Right cardiac atrium (tissue), 1 donor: ENCODE measurements around a stretch of chr1.

DNA sequence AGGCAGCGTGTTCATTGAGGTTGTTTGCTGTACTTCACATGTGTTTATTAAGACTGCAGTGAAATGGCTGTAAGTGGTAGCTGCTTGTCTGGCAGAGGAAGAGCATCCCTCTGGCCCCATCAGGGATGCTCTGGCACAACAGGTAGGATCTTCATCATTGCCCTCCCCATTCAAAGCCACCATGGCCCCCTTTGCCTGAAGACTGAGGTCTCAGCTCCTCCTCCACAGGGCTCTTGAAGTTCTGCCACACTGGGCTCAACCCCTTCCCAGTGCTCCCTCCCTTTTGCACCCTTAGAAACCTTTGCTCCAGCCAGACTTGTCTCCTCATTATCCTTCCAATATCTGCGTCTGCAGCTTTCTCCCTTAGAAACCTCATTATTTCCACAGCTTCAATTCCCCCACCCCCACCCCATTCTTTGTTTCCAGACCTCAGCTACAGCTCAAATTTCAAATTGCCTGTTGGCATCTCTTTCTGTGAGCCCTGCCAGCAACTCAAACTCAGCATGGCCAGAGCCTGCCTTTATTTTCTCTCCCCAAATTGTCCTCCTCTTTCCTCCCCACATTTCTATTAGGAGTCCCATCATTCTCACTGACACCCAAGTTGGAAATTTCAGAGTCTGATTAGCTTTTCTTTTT lies 369.6 kb upstream of the USP24 start:
- PRO-cap: no peak

DNA sequence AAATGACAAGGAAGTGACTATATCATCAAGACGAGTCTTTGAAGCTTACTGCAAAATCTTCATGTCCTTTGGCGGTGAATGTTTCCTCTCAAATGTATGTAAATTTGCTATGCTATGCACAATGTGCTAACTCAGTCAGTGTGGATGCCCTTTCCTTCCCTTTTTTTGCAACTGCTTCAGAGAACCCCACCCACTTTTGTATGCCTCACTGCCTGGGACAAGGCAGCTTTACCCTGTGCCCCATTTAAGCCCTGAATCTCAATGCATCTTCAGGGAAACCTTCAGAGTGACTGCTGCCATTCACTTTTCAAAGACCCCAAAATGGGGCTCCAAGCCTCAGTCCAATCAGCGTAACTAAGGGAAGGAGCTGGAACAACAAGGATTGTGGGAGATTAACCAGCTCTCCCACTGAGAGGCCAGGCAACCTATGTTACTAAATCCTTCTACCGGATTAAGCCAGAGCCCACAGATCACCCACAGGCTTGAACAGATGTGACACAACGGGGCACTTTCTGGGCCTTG lies 154.5 kb downstream of the PLPP3 start:
- PRO-cap: no peak

DNA sequence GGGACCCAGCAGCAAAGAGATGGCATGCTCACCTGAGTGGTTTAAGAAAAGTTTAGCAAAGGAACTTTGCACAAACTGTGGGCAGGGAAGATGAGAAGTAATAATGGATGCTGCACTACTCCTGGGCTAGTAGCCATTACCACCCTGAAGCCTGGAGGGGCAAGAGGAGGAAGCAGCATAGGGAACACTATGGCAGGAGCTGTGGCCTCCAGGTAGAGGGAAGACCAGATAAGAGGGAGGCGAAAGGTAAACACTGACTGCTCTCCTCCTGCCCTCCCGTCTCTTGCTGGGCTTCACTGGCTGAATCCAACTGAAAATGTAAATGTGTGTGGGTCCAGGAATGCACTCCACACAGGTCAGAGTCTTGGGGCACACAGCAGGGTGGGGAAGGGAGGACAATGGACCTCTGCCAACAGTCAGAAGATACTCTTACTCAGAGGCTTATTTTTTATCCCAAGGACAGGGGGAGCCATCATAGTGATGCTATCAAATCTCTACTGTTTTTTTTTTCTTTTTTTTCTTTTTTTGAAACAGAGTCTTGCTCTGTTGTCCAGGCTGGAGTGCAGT lies 129.1 kb downstream of the PLPP3 start:
- PRO-cap: no peak

GRCh38 chr1:56452848-56453929 lies 126.2 kb downstream of the PLPP3 start:
- PRO-cap: no peak

DNA sequence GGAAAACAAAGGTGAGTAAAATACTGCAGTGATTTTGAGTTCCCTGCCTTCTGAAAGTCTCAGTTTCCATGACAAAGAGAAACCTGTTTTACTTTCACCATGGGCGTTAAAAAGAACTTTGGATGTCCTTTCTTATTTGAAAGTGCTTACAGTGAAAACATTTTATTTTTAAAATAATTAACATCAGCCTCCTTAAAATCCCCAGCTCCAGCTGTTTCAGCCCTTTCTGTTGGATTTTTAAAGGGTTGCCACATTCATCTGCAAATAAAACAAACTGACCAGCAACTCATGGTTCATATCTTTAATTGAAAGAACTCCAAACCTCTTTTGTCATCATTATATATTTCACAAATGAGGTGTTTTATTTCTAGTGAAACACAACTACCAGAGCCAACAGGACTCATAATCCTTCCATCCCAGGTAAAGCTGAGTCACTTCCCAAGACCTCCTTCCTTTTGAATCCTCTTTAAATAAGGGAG lies 35.3 kb downstream of the PLPP3 start:
- PRO-cap: no peak

DNA sequence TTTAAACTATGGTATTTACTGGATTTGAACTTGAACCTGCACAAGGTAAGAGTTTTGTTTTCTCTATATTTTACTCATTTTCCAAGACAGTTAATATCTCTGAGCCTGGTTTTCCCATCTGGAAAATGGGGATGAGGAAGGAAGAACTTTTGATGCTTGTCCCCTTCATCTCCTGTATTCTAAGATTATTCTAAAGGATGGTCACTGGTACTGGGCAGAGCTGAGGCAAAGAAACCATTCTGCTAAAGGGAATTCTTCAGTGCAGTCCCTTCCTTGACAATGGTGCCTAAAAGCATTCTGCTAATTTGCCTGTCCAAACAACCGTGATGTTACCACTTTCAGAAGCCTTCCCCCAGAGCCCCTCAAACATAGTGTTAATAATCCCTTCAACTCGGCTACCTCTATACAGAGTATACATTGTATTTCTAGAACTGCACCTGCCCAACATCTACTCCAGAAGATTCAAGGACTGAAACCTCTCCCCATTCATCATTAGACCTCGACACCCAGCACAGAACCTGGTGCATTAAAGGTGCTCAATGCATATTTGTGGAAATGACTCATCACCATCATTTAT lies 19.6 kb downstream of the PLPP3 start:
- PRO-cap: no peak

DNA sequence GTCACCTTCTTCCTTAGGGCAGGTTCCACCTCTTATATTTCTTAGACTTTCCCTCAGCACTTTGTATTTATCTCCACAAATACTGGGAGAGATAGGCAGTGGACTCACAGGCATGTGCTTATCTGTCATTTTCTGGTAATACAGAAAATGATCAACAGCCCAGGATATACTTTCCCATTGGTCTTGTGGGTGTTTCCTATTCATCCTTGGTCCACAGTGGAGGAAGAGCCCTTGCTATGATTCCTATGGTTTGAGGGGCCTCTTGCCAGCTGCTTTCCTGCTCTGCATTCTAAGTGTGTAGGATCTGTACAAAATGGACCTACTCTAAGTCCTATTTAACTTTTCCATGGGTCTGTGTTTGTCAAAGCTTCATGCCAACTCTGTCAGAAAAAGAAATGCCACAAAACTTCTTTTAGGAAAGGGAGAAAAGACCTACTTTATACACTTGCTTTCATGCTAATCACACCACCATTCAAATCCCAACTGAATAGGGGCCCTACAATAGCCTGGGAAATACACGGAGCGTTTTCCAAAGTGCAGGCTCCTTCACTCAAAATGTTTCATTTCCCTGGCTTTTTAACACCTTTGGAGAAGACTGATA lies 16.4 kb downstream of the PLPP3 start:
- PRO-cap: no peak

DNA sequence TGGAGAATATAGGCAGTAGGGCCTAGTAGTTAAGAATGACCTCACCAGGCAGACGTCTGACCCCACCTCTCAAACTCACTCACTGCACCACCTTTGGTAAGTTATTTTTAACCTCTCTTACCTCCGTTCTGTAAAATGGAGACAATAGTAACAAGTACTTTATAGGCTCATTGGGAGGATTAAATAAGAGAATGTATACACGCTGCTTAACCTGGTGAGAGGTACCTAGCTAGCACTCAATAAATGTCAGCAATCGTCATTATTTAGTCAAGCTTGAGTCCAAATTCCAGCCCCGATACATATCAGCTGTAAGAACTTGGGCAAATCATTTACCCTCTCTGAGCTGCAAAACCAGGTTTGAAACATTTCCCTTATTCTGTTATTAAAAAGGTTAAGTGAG lies 13.1 kb downstream of the PLPP3 start:
- PRO-cap: no peak

DNA sequence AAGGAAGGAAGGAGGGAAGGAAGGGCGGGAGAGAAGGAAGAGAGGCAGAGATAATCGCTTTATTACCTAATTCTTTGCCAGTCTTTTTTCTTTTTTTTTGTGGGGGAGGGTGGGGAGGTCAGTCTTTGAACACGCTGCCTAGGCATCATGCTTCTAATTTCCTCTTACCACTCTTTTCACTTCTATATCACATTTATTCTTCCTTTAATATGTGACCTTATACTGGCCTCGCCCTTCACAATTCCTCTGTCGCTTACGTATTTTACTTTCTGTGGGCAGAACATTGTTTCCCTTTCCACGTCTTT lies 1.0 kb upstream of the PRKAA2 start:
- PRO-cap: no peak

GRCh38 chr1:56681823-56682649 lies 36.9 kb downstream of the PRKAA2 start:
- PRO-cap: no peak

- PRO-cap: no peak
These were observed 49.1 kb downstream of the FYB2 start for GRCh38 chr1:56770114-56770499.

GRCh38 chr1:56915908-56916450 lies 49.8 kb downstream of the C8B start:
- PRO-cap: no peak

GRCh38 chr1:56995475-56996374 lies 29.9 kb upstream of the C8B start:
- PRO-cap: no peak

- PRO-cap: no peak
These were observed 37.5 kb upstream of the C8B start for GRCh38 chr1:57003190-57003820.

DNA sequence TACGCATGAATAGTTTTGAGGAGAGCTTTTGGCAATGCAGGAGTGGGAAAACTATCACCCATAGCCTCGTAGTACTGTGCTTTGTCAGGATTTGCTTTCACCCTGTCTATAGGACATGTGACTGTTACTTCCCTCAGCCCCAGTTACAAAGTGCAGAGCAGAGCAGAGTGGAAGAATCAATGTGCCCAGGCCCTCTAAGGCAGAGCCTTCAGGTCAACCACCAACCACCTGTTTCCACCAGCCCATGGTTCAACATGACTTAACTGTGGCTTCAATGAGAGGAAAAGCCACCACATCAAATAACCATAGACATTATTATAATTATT lies 68.9 kb upstream of the C8B start:
- PRO-cap: no peak

DNA sequence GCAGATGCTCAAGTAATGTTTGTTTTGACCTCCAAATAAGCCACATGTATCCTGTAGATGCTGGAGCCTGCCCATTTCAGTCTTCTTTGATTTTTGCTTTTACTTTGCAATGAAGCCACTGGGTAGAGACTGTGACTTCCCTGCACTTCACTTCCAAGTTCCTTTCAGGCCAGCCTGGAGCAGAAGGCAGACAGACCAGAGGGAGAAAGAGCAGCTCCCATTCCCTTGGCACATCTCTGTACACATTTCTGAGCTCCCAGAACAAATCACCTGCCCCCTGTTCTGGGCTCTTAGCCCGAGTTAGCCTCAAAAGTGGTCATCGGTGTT lies 98.9 kb downstream of the DAB1 start:
- PRO-cap: no peak

GRCh38 chr1:57860312-57860710 lies 436.5 kb upstream of the DAB1 start:
- PRO-cap: no peak

- PRO-cap: no peak
These were observed 533.6 kb upstream of the DAB1 start for GRCh38 chr1:57957421-57957923.

DNA sequence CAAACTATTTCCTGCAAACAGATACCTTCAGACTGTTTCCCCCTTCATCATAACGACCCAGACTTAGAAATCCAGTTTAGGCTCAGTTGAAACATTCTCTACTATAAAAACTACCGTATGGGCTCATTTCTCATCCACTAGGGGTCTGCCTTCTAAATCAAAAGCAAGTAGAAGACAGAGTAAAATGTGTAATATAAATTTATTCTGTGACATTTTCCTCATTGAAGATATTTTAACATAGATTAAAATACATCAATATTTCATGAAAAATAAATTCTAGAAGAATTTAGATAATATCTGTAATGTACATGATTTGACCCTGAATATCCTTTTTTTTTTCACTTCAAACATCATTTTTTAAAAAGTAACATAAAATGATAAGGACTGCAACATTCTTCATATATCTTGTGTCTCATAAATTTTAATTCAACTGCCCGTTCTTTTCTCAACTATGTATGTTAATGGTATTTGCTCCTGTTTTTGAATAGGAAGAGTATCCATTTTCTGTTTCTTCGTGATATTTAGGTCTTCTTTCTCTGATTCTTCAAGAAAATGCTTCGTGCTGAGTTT lies 65.9 kb downstream of the OMA1 start:
- PRO-cap: no peak

DNA sequence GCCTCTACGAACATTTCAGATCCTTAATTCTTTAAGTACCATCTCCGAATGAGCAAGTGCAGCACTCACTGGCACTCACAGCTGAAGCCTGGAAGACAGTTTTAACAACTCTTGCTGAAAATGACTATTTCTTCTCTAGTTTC lies 1.0 kb downstream of the OMA1 start:
- PRO-cap: no peak